ENCODE measurements around a stretch of chr1.

DNA sequence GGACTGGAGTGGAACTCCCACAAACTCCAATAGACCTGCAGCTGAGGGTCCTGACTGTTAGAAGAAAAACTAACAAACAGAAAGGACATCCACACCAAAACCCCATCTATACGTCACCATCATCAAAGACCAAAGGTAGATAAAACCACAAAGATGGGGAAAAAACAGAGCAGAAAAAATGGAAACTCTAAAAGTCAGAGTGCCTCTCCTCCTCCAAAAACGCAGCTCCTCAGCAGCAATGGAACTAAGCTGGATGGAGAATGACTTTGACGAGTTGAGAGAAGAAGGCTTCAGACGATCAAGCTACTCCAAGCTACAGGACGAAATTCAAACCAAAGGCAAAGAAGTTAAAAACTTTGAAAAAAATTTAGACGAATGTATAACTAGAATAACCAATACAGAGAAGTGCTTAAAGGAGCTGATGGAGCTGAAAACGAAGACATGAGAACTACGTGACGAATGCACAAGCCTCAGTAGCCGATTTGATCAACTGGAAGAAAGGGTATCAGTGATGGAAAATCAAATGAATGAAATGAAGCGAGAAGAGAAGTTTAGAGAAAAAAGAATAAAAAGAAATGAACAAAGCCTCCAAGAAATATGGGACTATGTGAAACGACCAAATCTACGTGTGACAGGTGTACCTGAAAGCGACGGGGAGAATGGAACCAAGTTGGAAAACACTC lies 170.9 kb downstream of the GPR52 start:
- RAMPAGE, long total RNA: no peak
- RRBS, 2 experiments: no CpG with 5 or more reads among the region's 15 CpGs
CAGE:
- cytosol, long polyA minus RNA: no peak
- cytosol, long polyA plus RNA: no peak
- long polyA plus RNA: no peak
- nucleolus, long total RNA: no peak
- nucleus, long polyA plus RNA: no peak
- nucleus, long total RNA: no peak

DNA sequence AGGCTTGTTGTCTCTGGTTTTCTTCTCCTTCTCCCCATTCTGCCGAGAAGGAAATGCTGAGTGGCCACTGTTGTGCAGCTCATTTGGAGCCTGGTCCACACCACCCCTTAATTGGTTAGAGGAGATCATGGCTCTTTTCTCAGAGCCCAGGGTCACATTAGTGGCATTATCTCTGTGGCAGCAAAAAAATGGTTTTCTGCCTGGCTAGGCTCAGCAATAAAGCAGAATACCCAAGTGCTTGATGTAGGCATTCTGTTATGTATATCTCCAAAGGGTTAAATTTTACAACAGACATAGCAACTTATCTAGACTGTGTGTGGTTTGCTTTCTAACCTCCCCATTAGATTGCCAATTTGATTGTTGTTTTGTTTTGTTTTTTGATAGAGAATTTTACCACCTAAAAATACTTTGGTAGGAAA lies 199.2 kb upstream of the CACYBP start:
- RAMPAGE, long total RNA: no peak
- RRBS, 2 experiments: no CpG with 5 or more reads among the region's 1 CpG
CAGE:
- cytosol, long polyA minus RNA: no peak
- cytosol, long polyA plus RNA: no peak
- long polyA plus RNA: no peak
- nucleolus, long total RNA: no peak
- nucleus, long polyA plus RNA: no peak
- nucleus, long total RNA: no peak

DNA sequence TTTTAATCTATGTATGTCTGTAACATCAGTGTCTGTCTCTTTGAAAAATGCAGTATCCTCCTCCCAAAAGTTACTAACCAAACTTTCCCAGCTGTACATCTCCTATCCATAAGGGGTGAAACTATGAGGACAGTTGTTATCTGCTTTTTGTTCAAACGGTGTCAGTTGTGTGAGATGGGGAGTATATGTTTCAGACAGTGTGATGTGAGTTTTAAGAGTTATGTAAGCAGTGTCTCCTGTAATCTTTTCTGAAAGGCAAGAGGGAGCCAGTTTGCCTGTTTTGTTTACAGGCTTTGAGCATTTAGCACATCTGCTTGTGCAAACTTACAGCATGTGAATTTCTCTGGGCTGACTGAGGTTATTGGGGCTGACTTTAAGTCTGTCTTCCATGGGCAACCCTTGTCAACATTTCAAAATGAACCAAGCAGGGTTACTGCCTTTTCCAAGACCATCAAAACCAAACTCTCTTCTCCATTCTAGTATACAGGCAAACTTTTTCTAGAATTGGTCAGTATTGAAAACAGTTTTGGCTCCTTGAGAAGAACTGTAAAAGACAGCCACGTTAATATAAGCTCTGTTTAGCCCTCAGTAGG lies 34.7 kb upstream of the CACYBP start:
- RAMPAGE, long total RNA: no peak
- RRBS, 2 experiments: no CpG with 5 or more reads among the region's 2 CpGs
CAGE:
- cytosol, long polyA minus RNA: no peak
- cytosol, long polyA plus RNA: no peak
- long polyA plus RNA: no peak
- nucleolus, long total RNA: no peak
- nucleus, long polyA plus RNA: no peak
- nucleus, long total RNA: no peak

DNA sequence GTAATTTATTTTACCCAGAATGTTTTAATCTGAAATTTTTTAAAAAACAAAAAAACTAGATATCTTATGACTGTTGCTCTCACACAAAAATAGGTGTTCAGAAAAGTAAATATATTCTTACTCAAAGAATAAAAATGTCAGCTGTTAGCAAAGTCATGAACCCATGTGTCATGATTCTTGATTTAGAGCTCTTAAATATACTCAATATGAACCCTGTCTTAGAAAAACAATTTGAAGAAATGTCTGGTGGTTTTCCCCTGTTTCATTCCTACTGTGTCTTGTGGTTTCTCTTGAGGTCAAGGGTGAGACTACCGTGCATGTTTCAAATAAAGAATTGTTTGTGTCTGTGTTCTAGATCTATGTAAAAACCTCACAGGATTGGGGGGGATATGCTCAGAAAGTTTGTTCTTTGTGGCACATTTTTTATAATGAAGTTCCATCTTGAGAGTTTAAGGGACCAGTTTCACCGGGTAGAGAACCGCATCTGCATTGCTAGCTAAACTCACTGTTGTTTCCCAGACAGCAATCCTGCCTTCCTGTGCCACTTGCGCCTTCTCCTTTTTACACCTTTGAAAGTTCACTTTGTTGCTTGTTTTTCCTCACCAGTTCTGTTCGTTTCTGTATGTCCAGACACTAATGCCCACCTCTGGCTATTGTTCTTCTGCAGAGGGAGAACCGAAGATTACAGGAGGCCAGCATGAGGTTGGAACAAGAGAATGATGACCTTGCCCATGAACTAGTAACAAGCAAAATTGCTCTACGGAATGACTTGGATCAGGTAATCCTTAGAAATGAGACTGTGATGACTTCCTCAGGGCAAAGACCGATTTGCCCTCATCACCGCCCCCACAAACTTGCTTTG lies 30.9 kb upstream of the CACYBP start:
- RAMPAGE, long total RNA: no peak
- RRBS, 2 experiments: no CpG with 5 or more reads among the region's 9 CpGs
CAGE:
- cytosol, long polyA minus RNA: no peak
- cytosol, long polyA plus RNA: no peak
- long polyA plus RNA: no peak
- nucleolus, long total RNA: no peak
- nucleus, long polyA plus RNA: no peak
- nucleus, long total RNA: no peak

DNA sequence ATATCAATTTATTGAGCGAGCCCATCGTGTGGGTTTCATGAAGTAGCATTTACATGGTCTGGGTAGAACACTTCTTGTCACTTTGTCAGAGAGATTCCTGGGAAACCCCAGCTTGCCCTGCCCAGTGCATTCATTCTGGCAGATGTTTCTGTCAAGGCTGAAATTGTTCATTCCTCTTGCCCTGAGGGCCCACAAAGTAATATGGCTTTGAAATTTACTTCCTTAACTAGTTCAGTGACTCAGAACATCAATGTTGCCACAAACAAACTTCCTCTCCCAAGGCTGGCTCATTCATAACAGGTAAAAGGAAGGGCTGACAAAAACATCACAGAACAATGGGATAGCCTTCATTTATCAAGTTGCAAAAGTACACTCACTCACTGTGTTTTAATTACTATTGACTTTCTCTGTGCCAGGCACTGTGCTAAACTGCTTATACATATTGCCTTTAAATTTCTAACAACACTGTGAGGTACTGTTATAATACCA lies 5.0 kb upstream of the KIAA0040 start:
- RAMPAGE, long total RNA: no peak
- RRBS, 2 experiments: no CpG with 5 or more reads among the region's 2 CpGs
CAGE:
- cytosol, long polyA minus RNA: no peak
- cytosol, long polyA plus RNA: no peak
- long polyA plus RNA: no peak
- nucleolus, long total RNA: no peak
- nucleus, long polyA plus RNA: no peak
- nucleus, long total RNA: no peak

DNA sequence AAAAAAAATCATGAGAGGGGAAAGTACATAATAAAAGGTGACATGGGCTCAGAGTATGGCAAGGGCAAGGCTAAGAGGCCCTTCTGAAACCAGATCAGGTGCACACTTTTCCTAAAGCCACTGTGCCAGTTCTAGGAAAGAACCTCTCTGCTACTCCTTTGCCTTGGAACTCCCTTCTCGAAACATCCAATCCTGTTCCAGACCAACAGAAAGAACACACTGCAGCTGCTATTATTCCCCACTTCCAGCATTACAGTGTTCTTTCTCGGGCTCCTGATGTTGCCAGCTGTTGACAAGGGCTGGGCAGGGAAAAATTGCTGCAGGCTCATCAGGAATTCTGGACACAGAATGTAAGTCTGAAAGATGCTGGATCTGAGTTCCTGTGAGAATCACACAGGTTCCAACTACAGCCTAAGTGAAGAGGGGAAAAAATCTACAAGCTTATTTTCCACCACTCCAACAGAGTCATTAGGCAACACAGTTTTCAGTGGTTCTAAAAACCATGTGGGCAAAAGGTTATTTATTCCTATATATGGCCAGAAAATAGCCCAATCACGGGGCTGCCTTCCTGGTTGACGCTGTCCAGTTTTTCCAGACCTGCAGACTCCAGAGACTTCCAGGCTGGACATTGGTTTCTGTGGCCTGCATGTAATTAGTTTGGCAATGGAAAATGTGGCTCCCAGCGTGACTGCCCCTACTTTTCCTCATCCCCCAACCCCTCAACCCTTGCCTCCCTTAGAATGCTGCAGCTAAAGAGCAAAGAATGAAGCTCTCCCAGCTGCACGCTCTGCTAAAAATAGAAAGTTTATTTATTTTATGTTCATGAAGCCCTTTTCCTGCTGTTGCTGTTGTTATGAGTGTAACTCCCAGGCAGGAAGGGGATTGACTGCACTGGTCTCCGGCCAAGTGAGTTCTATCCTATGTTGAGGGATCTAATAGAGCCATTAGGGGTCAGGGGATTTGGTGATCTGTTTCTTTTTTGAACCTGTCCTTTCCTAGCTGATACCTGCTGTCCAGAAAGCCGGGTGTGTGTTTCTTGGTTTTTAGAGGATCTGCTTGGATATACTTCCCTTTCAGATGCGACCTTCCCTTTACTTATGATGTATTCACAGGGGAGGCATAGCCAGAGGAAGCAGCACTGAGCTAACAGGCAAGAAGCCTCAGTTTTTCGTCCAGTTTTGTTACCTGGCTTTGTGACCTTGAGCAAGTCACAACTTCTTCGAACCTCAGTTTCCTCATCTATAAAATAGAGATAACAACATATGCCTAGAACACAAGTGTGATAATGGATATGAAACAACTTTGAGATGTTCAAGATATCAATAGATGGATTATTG lies 8.4 kb upstream of the KIAA0040 start:
- RAMPAGE, long total RNA: no peak
- RRBS, 2 experiments: 67% methylated on average over 1 of the region's 11 CpGs; no CpG with 5 or more reads in 1 of the 2 experiments
CAGE:
- cytosol, long polyA minus RNA: no peak
- cytosol, long polyA plus RNA: no peak
- long polyA plus RNA: no peak
- nucleolus, long total RNA: no peak
- nucleus, long polyA plus RNA: no peak
- nucleus, long total RNA: no peak

DNA sequence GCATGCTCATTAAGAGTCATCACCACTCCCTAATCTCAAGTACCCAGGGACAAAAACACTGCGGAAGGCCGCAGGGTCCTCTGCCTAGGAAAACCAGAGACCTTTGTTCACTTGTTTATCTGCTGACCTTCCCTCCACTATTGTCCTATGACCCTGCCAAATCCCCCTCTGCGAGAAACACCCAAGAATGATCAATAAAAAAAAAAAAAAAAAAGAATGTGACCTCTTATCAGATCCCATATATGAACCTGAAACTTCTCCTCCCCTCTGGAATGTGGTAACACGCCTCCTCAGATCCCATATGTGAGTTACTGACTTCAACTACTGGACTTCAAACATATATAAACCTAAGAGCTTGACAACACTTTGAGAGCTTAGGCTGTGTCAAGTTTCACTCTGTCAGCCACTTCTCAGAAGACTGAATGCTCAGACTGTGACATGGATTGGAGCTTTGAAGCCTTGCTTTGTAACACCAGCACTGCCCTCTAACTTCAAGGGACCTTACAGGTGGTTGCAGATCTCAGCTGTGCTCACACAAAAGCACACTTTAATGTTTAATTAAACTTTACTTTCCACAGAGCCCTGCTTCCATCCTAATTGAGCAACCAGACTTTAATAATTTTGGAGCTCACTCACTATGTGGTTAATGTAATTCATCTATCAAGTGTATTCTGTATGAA lies 148.4 kb downstream of the COP1 start:
- RAMPAGE, long total RNA: no peak
- RRBS, 2 experiments: no CpG with 5 or more reads among the region's 4 CpGs
CAGE:
- cytosol, long polyA minus RNA: no peak
- cytosol, long polyA plus RNA: no peak
- long polyA plus RNA: no peak
- nucleolus, long total RNA: no peak
- nucleus, long polyA plus RNA: no peak
- nucleus, long total RNA: no peak

- RAMPAGE, long total RNA: no peak
- RRBS, 2 experiments: no CpG with 5 or more reads among the region's 2 CpGs
CAGE:
- cytosol, long polyA minus RNA: no peak
- cytosol, long polyA plus RNA: no peak
- long polyA plus RNA: no peak
- nucleolus, long total RNA: no peak
- nucleus, long polyA plus RNA: no peak
- nucleus, long total RNA: no peak
Observed at GRCh38 chr1:176066158-176066624, 140.9 kb downstream of the COP1 start.

DNA sequence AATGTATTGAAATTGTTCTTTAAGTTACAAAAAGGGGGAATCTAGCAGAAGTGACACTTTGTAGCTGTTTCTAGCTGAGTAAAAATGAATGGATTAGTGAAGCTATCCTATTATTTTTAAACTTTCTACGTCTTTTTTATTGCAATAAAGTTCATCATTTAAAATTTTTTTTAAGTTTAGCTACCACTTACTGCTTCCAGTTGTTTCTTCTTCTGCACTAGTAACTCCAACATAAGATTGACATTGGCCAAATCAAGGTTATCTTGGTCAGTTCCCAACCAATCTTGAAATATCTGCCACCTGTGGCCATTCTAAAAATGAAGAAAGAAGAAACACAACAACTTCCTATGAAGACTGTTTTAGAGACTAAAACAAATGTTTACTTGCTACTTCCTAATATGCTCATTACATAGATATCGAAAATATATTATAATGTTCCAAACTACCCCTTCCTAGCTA lies 44.4 kb downstream of the COP1 start:
- RAMPAGE, long total RNA: no peak
- RRBS, 2 experiments: no CpG with 5 or more reads among the region's 2 CpGs
CAGE:
- cytosol, long polyA minus RNA: no peak
- cytosol, long polyA plus RNA: no peak
- long polyA plus RNA: no peak
- nucleolus, long total RNA: no peak
- nucleus, long polyA plus RNA: no peak
- nucleus, long total RNA: no peak

- RAMPAGE, long total RNA: no peak
- RRBS, 2 experiments: under 1 to 2% methylated on average over 18 to 23 of the region's 54 CpGs
CAGE:
- cytosol, long polyA minus RNA: no peak
- cytosol, long polyA plus RNA: no peak
- long polyA plus RNA: no peak
- nucleolus, long total RNA: no peak
- nucleus, long polyA plus RNA: no peak
- nucleus, long total RNA: no peak
Observed at GRCh38 chr1:176206033-176206937, 801 bp downstream of the COP1 start.

DNA sequence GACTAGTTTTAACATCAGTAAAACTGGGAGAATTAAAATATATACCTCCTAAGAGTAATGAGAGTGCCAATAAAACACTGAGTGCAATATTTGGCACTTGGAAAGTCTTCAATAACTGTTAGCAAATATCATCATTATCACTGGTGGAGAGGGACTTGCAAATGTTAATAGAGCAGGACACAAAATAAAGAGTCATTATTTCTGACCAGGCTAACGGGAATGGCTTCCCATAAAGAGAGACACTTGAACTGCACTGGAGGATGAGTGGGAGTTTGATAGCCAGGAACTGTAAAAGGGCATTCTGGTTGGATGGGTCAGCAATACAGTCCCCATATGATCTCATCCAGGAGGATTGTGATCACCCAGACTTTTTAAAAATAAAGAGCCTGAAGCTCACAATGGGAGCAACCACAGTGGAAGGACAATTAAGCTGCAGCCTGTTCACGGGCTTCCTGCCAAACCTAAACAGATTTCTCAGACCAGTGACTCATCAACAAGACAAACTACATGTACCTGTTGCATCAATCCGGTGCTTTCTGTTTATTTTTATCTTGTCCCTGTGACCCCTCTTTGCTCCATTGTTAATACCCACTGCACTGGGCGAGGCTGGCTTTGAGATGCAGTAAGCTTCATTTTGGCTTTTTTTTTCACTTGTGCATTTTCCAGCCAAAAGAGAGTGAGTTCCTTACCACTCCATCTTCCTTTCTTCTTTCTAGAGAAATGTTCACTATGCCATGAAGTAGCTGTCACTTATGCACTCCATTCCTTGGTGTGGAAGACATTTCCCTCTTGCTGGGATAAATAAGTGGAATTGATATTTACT lies 52.3 kb downstream of the PAPPA2 start:
- RAMPAGE, long total RNA: no peak
- RRBS, 2 experiments: no CpG with 5 or more reads among the region's 4 CpGs
CAGE:
- cytosol, long polyA minus RNA: no peak
- cytosol, long polyA plus RNA: no peak
- long polyA plus RNA: no peak
- nucleolus, long total RNA: no peak
- nucleus, long polyA plus RNA: no peak
- nucleus, long total RNA: no peak

DNA sequence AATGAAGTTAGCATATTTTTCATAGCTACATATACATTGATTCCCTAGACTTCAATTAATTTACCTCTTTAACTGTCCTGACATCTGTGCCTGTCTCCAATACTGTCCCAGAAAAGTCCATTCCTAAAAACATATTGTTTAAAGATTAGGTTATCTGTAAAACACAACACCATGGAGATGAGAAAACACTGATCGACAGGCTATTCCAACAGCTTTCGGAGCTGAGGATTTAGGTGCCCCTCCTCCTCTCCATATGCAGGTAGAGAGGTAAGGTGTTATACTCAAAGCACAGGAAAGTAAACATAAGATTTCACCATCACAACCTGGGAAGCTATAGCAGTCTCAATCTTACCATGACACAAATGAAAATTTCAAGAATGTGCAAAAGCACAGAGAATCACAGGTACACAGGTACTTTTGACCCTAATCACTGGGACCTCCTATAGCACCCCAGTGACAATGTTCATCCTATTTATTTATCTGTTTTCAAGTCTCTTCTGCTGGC lies 60.9 kb upstream of the RASAL2 start:
- RAMPAGE, long total RNA: no peak
- RRBS, 2 experiments: no CpG with 5 or more reads among the region's 2 CpGs
CAGE:
- cytosol, long polyA minus RNA: no peak
- cytosol, long polyA plus RNA: no peak
- long polyA plus RNA: no peak
- nucleolus, long total RNA: no peak
- nucleus, long polyA plus RNA: no peak
- nucleus, long total RNA: no peak

- RAMPAGE, long total RNA: no peak
CAGE:
- cytosol, long polyA minus RNA: no peak
- cytosol, long polyA plus RNA: no peak
- long polyA plus RNA: no peak
- nucleolus, long total RNA: no peak
- nucleus, long polyA plus RNA: no peak
- nucleus, long total RNA: no peak
Observed at GRCh38 chr1:178100702-178101245, 6.9 kb downstream of the RASAL2 start.

GRCh38 chr1:178102330-178102636 lies 8.4 kb downstream of the RASAL2 start:
- RAMPAGE, long total RNA: no peak
- RRBS, 2 experiments: no CpG with 5 or more reads among the region's 4 CpGs
CAGE:
- cytosol, long polyA minus RNA: no peak
- cytosol, long polyA plus RNA: no peak
- long polyA plus RNA: no peak
- nucleolus, long total RNA: no peak
- nucleus, long polyA plus RNA: no peak
- nucleus, long total RNA: no peak

GRCh38 chr1:178320699-178321078 lies 176.1 kb downstream of the CLEC20A start:
- RAMPAGE, long total RNA: no peak
- RRBS, 2 experiments: no CpG with 5 or more reads among the region's 9 CpGs
CAGE:
- cytosol, long polyA minus RNA: no peak
- cytosol, long polyA plus RNA: no peak
- long polyA plus RNA: no peak
- nucleolus, long total RNA: no peak
- nucleus, long polyA plus RNA: no peak
- nucleus, long total RNA: no peak

DNA sequence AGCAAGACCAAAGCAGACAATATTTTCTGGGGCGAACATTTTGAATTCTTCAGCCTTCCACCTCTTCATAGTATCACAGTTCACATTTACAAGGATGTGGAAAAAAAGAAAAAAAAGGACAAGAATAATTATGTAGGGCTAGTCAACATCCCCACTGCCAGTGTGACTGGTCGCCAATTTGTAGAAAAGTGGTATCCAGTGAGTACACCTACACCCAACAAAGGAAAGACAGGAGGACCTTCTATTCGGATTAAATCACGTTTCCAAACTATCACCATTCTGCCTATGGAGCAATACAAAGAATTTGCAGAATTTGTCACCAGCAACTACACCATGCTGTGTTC lies 54.0 kb downstream of the CLEC20A start:
- RAMPAGE, long total RNA: no peak
- RRBS, 2 experiments: no CpG with 5 or more reads among the region's 4 CpGs
CAGE:
- cytosol, long polyA minus RNA: no peak
- cytosol, long polyA plus RNA: no peak
- long polyA plus RNA: no peak
- nucleolus, long total RNA: no peak
- nucleus, long polyA plus RNA: no peak
- nucleus, long total RNA: no peak

DNA sequence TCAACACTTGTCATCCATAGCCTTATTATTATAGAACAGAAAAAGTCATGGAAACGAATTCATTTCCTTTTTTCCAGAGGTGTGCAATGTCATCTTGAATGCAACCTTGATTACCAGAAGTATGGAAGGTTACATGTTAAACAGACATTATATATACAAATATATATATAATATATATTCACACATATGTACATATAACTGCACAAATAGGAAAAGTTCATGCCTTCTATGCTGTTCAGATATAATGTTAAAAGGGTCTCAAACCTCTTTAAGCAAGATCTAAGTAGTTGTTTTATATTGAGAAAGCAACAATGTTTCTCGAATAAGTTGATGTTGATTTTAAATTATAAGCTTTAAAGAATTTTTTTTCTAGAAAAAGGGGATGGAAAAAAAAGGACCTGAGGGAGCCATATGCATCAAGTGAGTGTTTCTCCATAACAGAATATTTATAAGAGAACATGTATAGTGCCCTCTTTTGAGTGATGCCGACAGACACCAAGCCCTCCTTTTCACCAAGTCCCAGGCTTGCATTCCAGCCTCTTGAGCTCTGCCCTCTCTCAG lies 22.2 kb downstream of the CLEC20A start:
- RAMPAGE, long total RNA: no peak
- RRBS, 2 experiments: no CpG with 5 or more reads among the region's 3 CpGs
CAGE:
- cytosol, long polyA minus RNA: no peak
- cytosol, long polyA plus RNA: no peak
- long polyA plus RNA: no peak
- nucleolus, long total RNA: no peak
- nucleus, long polyA plus RNA: no peak
- nucleus, long total RNA: no peak

DNA sequence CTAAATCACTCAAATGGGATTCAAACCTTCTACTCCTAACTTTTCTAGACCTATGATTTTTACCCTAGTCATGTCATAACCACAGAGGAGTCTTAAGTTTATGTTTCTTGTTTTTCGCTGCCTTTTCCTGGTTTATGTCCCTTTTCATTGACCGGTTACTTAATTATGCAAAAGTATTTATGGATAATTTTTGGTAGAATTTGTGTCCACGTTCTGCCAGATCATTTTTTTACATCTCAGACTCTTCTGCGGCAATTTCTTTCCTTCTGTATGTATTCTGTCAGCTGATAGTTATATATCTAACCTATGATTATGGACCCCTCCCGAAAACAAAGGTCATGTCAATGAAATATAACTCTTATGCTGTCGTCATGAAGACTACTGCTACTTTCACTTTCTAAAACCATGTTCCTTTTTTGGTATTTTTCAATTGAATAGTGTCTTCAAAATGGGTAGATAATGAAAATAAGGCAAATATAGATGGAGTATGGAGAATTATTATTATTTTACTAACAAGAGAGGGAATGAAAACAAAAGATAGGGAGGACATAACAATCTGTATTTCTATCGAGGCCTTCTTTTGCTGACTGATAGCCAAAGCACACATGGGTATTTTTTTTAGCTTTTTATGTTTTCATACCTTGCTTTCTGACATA lies 3.3 kb downstream of the ANGPTL1 start:
- RAMPAGE, long total RNA: no peak
- RRBS, 2 experiments: no CpG with 5 or more reads among the region's 7 CpGs
CAGE:
- cytosol, long polyA minus RNA: no peak
- cytosol, long polyA plus RNA: no peak
- long polyA plus RNA: no peak
- nucleolus, long total RNA: no peak
- nucleus, long polyA plus RNA: no peak
- nucleus, long total RNA: no peak

DNA sequence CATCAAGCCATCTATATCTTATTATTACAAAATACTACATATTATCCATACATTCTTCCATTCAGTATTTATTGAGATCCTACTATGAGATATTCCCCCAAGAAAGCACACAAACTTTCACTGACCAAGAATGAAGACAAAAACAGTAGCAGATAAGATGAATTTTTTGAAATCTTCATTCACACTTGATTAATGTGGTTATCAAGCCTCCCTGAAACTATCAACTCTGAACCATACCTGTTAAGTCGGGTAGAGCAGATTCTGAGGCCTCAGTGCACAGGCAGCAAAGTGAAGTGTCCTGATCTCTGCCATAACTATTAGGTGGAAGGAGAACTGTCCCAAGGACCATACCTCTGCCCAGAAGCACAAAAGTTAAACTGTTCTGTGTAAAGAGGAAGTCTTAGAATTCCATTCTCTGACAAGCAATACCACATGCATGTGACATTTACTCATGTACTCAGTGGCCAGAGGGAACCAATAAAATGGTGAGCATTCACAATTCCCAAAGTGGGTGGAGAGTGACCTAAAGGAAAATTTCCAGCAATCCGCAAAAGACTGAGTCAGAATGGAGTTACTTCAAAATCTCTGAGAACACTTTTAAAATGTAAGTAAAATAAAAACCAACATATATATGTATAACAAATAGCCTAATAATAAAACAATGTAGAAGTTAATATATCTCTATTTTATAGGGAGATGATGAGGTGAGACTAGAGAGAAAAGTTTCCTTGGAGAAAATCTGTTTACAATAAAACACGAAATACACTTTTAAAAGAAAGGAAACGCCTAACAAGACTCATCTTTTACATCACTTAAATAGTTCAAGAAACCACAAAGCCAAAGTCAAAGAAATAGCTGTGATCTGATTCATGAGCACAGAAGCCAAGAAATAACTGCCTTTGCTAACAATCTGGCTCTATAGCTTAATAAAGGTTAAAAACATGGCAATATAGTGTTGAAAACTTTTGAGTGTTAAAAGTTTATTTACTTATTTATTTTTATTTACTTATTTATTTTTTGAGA lies 61.1 kb downstream of the TOR3A start:
- RAMPAGE, long total RNA: no peak
- RRBS, 2 experiments: no CpG with 5 or more reads among the region's 4 CpGs
CAGE:
- cytosol, long polyA minus RNA: no peak
- cytosol, long polyA plus RNA: no peak
- long polyA plus RNA: no peak
- nucleolus, long total RNA: no peak
- nucleus, long polyA plus RNA: no peak
- nucleus, long total RNA: no peak

DNA sequence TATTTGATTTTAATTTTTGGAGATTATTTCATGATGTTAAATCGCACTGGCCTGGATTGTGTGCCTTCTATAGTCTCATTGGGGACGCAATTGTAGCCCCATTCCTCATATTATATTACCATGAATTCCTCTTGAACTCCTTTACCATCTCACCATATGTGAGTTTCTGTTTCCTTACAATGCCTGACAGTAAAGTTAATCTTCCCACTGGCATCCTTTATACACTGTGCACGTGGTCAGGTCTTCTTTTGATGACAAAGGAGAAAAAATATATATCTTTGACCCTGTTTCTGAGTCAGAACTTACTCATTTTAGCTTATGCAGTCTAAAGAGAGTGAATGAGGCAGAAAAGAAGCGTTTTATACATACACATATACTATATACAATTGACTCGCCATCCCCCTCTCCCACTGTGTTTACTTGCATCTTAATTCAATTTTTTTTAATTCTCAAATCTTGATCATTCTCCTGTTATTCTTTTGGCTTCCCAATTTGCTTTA lies 820 bp upstream of the ABL2 start:
- RAMPAGE, long total RNA: no peak
- RRBS, 2 experiments: no CpG with 5 or more reads among the region's 5 CpGs
CAGE:
- cytosol, long polyA minus RNA: no peak
- cytosol, long polyA plus RNA: no peak
- long polyA plus RNA: no peak
- nucleolus, long total RNA: no peak
- nucleus, long polyA plus RNA: no peak
- nucleus, long total RNA: no peak